ENCODE data around the genes SLC45A2 and GDNF.

GRCh38 chr5:33466976-33468140 is 26.6 kb downstream of the TARS1 start:
- CAGE, long polyA plus RNA: no peak
- RRBS: no CpG with 5 or more reads among the region's 12 CpGs

- CAGE, long polyA plus RNA: no peak
- RRBS: no CpG with 5 or more reads among the region's 15 CpGs
These were observed at the start of gene SLC45A2 for GRCh38 chr5:33984380-33985016. Gene SLC45A2, minus strand, starts transcription at chr5:33984693.

GRCh38 chr5:34498775-34499522 is 157.2 kb upstream of the RAI14 start:
- CAGE, long polyA plus RNA: no peak
- RRBS: no CpG with 5 or more reads among the region's 7 CpGs

DNA sequence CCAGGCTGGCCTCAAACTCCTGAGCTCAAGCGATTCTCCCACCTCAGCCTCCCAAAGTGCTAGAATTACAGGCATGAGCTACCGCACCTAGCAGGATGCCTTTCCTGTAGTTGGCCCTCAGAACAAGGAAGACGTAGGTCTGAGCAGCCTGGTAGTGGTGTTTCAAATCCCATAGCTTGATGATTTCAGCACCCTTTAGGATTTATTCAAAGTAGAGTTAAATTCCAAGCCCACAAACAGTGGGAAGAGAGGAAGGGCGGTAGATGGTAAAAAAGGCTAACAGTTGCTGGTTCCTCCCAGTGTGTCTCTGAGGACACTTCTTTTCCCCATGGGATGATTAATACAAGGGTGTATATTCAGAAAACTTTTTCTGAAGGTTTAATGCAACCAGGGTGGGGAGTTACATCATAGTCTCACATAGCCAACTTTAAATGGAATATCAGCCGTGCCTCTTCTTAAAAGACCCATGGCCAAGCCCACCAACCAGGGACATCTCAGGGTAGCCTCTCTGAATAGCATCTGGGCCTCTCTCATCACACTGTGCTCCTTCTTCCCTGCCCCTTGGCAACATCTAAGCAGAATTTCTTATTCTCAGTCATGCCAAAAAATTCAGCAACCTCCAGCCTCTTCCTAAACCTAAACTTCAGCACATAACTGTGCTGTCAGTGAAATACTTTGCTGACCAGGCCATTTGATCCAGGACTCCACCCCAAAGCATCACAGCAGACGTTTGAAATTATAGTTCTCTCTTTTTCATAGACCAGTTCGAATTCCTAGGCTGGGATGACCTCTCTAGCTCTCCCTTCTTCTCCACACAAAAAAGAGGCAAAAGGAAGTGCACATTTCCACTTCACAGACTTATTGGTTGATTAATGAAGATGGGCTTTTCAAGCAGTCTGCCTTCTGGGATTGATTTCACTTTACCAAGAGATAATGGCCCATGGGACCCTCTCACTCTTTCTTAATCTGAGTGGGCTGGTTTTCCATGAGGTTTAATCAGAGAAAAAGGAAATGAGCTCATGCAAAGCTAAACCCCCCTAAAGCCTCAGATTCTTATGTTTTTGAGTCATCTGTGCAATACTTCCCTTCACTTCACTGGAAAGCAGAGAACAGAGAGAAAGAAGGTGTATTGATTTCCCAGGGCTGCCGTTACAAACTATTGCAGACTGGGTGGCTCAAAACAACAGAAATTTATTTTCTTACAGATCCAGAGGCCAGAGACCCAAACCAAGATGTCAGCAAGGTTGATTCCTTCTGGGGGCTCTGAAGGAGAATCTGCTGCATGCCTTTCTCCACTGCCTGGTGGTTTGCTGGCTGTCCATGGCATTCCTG is 85.2 kb upstream of the RAI14 start:
- CAGE, long polyA plus RNA: no peak
- RRBS: no CpG with 5 or more reads among the region's 8 CpGs

DNA sequence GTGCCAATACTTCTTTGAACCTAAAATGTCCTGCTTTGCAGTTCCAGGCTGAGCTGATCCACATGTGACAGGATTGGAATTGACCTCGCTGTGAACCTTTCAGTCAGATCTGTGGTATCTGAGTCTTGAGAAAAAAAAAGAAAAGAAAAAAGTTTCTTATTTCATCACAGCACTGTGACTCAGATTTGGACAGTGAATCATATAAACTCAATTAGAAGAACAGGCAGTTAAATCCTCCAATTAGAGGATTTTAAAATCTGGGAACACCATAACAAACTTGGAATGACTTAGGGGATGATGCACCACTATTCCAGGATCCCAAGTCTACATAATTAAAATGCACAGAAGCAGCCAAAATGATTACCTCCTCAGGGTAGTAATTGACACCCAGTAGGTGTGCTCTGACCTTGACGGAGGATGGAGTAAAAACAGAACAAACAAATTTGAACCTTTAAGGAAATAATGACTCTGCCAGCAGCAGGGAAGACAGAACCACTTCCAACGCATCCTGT is 57.9 kb upstream of the RAI14 start:
- CAGE, long polyA plus RNA: no peak
- RRBS: no CpG with 5 or more reads among the region's 3 CpGs

DNA sequence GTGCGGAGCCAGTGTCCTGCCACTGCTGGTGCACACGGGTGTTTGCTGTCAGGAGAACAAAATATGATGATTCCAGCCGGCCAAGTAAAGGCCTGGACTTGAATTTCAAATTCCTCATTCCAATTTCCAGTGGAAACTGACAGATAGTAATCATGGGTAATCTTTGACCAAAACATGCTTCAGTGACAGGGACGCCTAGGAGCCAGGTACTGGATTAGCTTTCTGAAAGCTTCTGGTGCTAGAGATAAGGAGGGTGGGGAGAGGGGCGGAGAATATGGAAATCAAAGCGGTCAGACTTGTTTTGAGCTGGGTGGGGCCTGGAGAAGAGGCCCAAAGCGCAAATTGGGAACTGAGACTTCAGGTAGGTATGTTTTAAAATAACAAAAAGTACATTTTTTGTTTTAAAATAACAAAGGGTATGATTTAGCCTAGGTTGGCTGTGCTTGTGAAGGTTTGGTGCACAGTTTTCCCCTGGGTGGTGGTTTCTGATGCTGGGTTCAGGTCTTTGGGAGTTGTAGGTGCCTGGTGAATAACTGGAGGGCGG is 43.7 kb downstream of the RAI14 start:
- CAGE, long polyA plus RNA: no peak
- RRBS: no CpG with 5 or more reads among the region's 8 CpGs

- CAGE, long polyA plus RNA: no peak
- RRBS: no CpG with 5 or more reads among the region's 17 CpGs
These were observed 81.9 kb upstream of the TTC23L start for GRCh38 chr5:34756946-34757624.

- CAGE, long polyA plus RNA: no peak
- RRBS: no CpG with 5 or more reads among the region's 5 CpGs
These were observed 3.9 kb downstream of the RAD1 start for GRCh38 chr5:34911287-34911972.

DNA sequence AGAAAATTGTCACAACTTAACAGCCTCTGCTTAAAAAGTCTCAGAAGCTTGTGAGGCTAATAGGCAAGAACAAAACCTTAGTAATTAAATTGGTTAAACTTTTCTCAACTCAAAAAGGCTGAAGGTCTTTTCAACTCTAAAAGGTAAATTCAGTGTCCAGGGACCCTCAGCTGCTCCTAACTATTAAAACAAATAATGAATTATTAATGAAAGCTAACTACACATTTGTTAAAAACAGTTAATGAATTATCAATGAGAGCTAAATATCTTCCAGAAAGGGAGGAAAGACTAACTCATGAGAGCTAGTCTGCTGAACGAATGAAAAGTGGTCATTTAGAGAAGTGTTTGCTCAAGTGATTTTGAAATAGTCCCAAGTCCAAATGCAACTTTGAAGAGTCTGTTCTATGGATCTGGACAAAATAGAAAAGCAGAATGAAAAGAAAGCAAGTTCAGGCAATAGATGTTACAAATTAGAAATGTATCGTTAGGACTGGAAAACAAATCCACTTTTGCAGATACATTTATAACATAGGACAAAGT is 133.9 kb upstream of the SPEF2 start:
- CAGE, long polyA plus RNA: no peak
- RRBS: no CpG with 5 or more reads among the region's 2 CpGs

DNA sequence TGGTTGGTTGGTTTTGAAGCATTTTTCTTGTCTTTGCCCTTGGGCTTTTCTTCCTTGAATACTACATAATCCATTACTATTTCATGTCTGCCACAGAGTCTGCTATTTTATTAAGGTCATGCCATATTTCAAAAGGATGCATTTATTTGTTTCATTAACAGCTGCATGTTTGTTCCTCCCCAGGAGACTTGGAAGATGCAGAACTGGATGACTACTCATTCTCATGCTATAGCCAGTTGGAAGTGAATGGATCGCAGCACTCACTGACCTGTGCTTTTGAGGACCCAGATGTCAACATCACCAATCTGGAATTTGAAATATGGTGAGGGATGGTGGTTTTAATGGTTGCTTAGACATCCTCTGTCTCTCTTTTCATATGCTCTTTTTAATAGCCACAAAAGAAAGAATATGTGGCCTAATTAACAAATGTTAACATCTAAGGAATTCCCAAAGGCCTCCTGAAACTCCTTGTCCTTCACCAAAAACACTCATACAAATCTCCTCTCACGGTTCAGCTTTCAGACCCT is 4.0 kb downstream of the IL7R start:
- CAGE, long polyA plus RNA: no peak
- RRBS: no CpG with 5 or more reads among the region's 2 CpGs

DNA sequence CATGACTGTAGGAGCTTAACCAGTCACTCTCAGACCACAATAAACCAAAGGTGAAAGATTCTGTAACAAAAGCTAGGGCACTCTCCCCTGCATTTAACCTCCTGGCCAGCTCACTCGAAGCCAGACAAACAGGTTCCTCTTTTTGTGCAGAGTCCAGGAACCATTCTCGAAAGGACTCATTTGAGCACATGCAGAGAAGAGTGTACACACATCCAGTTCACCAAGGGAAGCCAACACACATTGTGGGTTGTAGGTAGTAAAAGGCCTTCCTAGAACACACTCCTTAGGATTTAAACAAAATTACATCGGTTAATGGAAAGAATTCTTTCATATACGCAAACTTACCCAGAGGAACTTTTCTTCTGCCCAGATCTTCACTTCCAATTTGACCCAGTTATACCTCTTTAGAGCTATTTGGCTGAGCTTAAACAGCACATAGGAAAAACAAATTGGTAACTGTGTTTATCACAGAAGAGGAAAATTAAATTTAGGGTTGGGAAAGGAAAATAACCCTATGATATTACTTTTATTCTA is 6.7 kb downstream of the IL7R start:
- CAGE, long polyA plus RNA: no peak
- RRBS: no CpG with 5 or more reads among the region's 4 CpGs

DNA sequence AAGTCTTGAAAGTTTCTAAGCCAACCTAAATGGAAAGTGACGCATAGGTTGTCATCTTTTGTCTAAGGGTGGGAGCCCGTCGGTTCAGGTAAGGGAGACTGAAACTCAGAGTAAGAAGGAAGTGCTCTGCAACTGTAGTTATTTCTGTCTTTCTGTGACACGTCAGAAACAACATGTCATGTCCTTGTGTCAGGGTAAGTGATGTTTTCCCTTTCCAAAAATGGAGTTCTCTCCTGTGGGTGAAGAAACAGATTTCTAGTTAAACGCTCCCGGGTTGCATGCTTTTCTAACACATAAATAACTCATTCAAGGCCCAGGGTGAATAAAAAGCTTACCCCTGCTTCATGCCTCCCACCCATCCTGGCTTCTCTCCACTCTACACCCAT is 33.6 kb downstream of the CAPSL start:
- CAGE, long polyA plus RNA: no peak
- RRBS: no CpG with 5 or more reads among the region's 6 CpGs

GRCh38 chr5:36240722-36241725 is 701 bp downstream of the NADK2 start:
- CAGE, long polyA plus RNA: start-site peak on the minus strand at chr5:36241544-36241702, 156 and 148 reads in 2 replicates
- RRBS: 2% methylated on average over 42 of the region's 78 CpGs

GRCh38 chr5:36739525-36740488 is 133.4 kb downstream of the SLC1A3 start:
- CAGE, long polyA plus RNA: no peak
- RRBS: no CpG with 5 or more reads among the region's 9 CpGs

DNA sequence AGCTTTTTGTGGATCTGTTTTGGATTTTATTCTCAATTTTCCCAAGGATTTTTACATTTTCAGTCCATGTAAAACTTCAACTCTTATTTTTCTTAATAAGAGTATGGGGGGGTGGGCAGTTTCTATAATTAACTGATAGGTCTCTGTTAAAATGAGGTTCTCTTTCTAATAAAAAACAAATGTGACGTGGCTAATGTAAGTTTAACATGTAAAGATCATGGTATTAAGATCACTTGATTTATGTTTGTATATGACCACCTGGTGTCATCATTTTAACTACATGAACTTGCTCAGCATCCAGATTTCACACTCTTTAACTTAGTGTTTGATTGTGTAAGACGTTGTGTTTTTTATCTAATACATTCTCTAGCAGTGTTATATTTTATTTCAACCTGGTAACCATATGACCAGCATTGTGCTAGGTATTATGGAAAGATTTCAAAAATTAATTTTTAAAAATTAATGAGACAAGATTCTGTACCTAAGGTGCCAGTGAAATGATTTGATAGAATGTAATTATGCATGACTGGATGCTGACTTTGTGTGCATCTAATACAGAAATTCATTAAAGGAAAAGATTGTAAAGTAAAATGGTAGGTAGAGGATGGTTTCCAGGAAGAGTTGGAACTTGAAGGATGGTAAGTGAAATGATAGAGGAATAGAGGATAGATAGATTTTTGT is 57.4 kb downstream of the NIPBL start:
- CAGE, long polyA plus RNA: no peak
- RRBS: no CpG with 5 or more reads among the region's 2 CpGs

- CAGE, long polyA plus RNA: no peak
- RRBS: no CpG with 5 or more reads among the region's 3 CpGs
These were observed 78.8 kb downstream of the NIPBL start for GRCh38 chr5:36955271-36955870.

DNA sequence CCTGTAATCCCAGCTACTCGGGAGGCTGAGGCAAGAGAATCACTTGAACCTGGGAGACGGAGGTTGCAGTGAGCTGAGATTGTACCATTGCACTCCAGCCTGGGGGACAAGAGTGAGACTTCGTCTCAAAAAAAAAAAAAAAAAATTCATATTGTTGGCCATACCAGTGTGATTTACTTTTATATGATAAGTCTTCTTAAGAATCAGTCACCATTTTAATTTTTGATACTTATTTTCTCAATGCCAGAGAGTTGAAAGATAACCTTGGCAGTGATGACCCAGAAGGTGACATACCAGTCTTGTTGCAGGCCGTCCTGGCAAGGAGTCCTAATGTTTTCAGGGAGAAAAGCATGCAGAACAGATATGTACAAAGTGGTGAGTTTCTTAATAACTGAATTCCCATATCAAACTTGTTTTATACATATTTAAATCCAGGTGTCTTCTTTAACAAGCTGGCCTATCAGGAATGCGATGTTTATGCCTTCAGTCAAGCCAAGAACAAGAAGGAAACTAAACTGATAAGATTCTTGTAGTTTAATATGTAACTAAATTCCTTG is 81.4 kb downstream of the NIPBL start:
- CAGE, long polyA plus RNA: no peak
- RRBS: no CpG with 5 or more reads among the region's 5 CpGs

DNA sequence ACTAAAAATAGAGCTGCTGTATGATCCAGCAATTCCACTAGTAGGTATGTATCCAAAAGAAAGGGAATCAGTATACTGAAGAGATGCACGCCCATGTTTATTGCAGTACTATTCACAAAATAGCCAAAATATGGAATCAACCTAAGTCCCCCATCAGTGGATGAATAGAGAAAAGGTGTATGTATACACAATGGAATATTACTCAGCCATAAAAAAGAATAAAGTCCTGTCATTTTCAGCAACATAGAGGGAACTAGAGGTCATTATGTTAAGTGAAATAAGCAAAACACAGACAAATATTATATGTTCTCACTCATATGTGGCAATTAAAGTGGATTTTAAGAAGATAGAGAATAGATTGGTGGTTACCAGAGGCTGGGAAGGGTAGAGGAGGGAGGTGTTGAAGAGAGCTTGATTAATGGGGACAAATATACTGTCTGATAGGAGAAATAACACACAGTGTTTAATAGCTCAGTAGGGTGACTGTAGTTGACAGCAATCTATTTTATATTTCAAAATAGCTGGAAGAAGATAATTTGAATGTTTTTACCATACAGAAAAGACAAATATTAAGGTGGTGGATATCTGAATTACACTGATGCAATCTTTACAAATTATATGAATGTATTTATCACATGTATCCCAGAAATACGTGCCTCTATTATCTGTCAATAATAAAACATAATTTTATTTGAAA is 88.7 kb downstream of the NIPBL start:
- CAGE, long polyA plus RNA: no peak
- RRBS: no CpG with 5 or more reads among the region's 2 CpGs

- CAGE, long polyA plus RNA: no peak
- RRBS: no CpG with 5 or more reads among the region's 6 CpGs
These were observed 184.2 kb downstream of the NIPBL start for GRCh38 chr5:37060728-37061249.

DNA sequence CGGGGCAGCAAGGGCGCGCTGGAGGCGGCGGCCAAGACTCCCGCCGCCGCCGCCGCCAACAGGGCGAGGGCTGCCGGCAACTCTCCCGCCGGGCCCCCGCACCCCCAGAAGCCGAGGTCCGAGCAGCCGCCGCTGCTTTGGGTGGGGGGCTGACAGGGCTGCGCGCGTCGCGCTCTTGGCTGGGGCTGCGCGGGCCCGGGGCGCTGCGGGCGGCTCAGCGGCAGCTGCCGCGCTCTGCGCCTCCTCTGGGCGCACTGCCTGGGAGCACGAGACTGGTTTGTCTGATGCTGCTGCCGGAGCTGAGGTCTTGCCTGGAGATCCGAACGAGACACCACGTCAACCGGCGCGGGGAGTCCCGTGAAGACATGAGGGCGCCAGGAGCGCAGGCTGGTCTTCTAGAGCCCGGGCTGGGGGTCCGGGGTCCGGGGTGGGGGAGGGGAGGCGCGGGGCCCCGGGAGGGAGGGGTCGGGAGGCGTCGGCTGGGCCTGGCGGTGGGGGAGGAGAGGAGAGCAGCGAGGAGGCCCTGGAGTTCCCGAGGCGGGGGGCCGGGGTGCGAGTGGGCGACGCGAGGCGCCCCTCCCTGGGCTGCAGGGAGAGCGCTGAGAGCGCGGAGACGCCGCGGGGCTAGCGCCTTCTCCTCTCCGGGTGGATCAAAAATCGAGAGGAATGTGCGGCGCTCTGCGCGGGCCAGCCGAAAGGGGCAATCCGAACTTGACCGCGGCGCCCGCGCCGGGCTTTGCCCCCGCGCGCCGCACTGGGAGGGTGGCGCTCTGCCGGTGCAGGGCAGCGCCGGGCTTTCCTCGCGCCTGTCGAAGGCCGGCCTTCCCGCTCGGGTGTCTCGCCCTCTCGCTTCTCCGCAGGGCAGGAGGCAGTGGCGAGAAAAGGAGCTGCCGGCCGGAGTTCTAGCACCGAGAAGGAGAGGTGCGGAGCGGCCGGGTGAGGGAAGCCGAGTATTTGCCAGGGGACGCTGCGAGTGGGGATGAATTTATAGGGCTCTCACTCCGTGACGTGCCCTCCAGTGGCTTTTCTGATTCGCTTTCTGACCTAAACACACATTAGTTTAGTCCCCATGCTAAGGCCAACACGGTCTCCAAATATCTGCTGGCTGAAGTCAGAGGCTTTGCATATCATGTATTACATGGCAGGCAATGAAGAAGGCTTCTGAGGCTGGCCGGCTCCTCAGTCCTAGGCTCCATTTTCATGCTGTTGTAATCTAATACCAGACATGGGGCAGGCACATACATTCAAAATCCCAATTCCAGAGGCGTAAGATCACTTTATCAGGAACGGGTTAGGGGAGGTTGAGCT is at the start of gene GDNF:
GDNF (minus strand) TSS at position 389 of the 1,308 bp plus-strand sequence.
- CAGE, long polyA plus RNA: no peak
- RRBS: 2% methylated on average over 68 of the region's 120 CpGs

All from AG04450 (cell line).